Amniotic epithelial cell (primary cell): ENCODE measurements around a stretch of chr6.

DNA sequence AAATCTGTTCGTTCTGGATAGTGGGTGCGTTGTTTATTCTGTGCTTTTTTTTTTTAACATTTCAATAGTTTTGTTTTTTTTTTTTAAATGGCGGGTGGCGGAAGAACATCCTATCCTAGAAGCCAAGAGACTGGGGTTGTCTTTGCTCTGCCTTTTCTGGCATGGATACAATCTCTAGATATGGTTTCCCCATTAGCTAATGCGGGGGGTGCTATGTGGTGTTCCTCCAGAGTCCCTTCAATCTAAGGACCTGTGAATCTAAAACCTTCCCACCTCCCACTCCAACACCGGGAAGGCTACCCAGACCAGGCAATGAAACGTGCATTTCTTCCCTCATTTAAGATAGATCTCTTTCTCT is 878 bp upstream of the CCDC28A start:
- RRBS: no CpG with 5 or more reads among the region's 7 CpGs

- RRBS: no CpG with 5 or more reads among the region's 3 CpGs
Measured at GRCh38 chr6:139014985-139015535, 13.5 kb upstream of the ABRACL start.

GRCh38 chr6:139166055-139166742 is 31.3 kb downstream of the HECA start:
- RRBS: no CpG with 5 or more reads among the region's 25 CpGs

DNA sequence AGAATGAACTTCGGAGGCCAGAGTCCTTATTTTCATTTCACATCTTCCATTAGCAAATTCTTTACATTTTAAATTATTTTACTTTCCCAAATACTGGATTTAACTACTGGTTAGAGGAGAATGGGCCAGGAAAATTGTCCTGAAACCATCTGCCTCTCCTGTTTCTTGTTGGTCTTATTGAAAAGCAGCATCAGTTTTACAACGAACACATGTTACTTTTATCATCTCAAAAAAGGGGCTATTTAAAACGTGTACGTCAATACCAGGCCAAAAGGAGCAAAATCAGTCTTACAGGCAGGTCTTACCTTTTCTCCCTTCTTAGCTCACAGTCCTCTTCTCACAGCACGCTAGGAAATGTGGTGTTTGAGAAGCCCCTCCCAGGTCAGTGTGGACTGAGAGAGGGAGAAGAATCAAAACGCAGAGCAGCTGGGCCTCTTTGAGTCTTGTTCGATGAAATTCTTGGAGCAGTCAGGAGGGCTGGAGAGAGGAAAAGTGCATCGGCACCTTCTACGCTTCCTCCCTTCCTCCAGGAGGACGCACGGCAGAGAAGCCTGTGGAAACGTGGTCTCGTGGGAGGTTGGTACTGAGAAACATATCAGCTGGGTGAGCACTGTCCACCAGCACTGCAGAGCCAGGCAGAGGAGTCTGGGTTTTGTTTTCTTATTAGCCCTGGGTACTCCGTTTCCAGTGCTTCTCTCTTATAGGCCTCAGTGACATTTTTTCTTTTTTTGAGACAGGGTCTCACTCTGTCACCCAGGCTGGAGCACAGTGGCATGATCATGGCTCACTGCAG is 52.8 kb downstream of the TXLNB start:
- RRBS: no CpG with 5 or more reads among the region's 14 CpGs

DNA sequence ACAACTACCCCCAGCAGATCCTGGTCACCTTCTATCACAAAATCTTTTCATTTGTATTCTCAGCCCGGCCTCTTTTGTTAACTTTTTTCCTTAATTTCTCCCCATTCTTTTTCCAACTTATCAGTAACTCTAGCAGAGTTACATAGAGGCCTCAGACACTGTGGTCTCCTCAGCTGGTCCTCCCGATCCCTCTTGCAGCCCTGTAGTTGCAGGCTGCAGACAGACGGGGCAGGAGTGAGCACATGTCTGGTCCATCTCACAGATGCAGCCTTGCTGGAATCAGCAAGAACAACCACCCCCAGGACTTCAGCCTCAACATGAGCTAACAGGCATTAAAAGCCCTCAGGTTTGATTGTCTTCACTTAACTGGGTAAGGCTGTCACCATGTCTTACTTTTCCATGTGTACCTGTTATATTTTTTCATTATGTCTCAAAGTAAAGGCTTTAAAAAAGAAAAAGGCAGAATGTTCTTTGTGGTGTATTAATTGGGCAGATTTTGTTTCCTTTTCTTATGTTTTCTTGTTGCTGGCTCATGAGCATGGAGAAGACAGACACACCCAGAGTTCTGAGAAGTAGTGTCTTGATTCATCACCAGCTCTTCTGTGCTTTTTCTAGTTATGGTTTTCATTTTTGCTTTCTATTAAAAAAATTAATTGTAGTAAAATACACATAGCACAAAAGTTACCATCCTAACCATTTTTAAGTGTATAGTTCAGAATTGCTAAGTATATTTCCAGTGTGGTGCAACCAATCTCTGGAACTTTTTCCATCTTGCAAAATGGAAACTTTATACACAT is 41.1 kb downstream of the TXLNB start:
- RRBS: no CpG with 5 or more reads among the region's 3 CpGs

DNA sequence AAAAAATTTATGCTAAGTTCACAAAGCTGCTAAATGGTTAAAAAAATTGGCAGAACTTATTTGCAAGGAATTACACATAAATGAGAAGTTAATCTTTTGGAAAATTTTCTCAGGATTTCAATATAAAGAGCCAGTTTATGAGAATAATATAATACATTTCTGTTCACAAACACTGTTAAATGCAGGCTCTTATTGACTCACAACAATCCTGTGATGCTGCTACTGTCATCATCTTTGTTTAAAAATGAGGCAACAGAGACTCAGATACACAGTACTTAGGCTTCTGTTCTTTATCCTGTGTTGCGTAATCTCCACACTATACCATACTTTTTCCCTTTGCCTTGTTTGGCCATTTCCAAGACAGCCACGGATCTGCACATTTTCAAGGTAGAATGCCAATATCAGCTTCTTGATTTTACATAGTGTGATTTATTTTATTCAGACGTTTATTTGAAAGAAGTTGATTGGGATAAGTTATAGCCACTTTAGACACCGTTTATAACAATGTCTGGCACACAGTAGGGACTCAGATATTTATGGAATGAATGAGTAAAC is 699.0 kb upstream of the CITED2 start:
- RRBS: no CpG with 5 or more reads among the region's 4 CpGs

DNA sequence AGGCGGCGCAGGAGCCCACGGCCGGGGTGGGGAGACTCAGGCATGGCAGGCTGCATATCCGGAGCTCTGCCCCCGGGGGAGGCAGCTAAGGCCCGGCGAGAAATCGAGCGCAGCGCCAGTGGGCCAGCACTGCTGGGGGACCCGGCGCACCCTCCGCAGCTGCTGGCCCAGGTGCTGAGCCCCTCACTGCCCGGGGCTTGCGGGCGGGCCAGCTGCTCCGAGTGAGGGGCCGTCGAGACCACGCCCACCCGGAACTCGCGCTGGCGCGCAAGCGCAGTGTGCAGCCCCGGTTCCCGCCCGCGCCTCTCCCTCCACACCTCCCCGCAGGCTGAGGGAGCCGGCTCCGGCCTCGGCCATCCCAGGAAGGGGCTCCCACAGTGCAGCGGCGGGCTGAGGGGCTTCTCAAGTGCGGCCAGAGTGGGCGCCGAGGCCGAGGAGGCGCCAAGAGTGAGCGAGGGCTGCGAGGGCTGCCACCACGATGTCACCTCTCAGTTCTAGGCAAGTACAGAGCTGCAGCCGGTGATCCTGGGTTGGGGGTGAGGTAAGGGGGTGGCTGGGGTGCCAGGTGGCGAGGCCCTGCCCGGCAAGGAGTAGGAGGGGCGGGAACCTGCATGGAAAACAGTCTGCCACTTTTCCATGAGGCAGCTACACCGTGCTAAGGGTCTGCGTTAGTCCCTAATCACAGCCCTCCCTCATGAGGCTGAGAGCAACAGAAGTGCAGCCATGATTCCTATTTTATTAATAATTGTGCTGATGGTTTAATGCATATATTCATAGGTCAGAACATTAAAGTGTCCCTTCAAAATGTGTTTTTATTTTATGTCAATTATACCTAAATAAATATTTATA is 774.0 kb upstream of the CITED2 start:
- RRBS: 94% methylated on average over 11 of the region's 51 CpGs

DNA sequence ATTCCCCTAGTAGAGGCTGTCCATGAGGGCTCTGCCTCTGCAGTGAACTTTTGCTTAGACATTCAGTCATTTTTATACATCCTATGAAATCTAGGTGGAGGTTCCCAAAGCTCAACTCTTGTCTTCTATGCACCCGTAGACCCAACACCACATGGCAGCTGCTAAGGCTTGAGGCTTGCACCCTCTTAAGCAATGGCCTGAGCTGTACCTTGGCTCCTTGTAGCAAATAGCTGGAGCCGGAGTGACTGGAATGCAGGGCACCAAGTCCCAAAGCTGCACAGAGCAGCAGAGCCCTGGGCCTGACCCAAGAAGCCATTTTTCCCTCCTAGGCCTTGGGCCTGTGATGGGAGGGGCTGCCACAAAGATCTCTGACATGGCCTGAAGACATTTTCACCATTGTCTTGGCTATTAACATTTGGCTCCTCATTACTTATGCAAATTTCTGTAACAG is 938.6 kb upstream of the CITED2 start:
- RRBS: no CpG with 5 or more reads among the region's 2 CpGs

DNA sequence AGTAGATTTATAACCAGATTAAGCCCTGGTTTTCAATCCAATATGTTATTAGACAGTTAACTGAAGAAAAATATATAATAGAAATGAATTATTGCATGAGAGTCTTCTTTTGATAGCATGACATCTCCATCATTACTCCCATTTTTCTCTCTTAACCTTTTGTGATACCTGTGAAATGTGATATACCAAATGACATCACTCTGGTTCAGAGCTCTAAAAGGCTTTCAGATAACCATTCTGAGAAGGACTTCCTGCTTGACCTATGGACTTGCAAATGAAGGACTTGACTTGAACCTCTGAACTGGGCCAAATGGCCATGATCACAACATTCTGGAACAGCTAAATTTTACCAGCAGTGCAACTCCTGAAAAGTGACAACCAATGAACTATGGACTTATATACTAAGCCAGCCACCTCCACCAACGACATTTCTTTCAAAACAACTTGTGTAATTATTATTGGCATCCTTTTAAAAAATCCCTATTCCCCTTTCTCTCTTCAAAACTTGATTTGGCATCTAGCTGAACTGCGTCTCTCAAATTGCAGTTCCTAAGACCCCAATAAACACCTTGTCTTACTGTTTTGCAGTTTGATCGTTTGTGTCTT is 1085.8 kb upstream of the CITED2 start:
- RRBS: no CpG with 5 or more reads among the region's 3 CpGs

DNA sequence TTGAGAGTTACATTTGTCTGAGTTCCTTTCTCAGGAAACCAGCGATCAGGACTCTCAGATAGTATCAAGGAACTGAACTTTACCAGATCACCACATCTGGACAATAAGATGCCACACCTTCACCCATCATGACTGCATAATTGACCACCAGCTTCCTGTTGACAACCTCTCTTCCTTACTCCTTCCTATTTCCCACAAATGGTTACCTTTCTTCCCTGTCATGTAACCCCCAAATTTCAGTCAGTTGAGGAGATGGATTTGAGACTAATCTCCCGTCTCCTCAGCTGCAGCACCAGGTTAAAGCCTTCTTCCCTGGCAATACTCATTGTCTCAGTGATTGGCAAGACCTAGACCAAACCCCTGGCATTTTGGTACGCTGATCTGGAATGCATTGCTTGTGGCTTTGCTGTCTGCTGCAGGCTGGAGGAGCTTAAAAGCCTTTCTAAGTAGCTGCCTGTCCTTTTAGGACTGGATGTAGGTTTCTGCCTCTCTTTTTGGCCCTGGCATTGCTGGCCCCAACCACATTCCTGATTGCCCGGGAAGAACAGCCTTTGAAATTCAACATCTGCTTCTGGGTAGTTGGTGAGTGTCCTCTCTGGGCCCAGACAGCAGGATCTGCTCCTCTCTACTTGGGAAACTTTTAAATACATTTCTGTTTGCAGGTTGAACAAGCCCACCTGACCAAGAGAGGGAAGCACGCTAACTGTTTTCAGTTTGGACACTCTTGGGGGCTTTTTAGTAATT is 729.6 kb upstream of the GJE1 start:
- RRBS: no CpG with 5 or more reads among the region's 5 CpGs

- RRBS: no CpG with 5 or more reads among the region's 2 CpGs
Measured at GRCh38 chr6:141988264-141988854, 144.4 kb upstream of the GJE1 start.

DNA sequence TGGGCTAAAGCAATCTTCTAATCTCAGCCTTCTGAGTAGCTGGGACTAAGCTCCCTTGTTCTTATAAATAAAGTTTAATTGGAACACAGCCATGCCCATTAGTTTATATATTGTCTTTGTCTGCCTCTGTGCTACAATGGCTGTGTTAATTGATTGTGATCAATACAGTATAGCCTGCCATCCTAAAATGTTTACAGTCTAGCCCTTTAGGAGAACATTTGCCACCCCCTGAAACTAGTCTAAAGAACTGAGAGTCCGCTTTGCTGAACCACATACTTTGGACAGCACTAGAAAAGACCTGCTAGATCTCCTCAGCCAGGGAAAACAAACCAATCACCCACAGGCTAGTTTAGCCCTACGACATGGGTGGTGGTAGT is 72.1 kb downstream of the ADGRG6 start:
- RRBS: no CpG with 5 or more reads among the region's 2 CpGs

- RRBS: no CpG with 5 or more reads among the region's 10 CpGs
Measured at GRCh38 chr6:142537775-142538488, 236.1 kb downstream of the ADGRG6 start.

- RRBS: no CpG with 5 or more reads among the region's 3 CpGs
Measured at GRCh38 chr6:142737273-142737870, 207.6 kb downstream of the HIVEP2 start.

GRCh38 chr6:142771312-142771760 is 173.6 kb downstream of the HIVEP2 start:
- RRBS: no CpG with 5 or more reads among the region's 14 CpGs

- RRBS: no CpG with 5 or more reads among the region's 8 CpGs
Measured at GRCh38 chr6:142846889-142847555, 98.0 kb downstream of the HIVEP2 start.

GRCh38 chr6:142912978-142913469 is 32.0 kb downstream of the HIVEP2 start:
- RRBS: no CpG with 5 or more reads among the region's 5 CpGs

DNA sequence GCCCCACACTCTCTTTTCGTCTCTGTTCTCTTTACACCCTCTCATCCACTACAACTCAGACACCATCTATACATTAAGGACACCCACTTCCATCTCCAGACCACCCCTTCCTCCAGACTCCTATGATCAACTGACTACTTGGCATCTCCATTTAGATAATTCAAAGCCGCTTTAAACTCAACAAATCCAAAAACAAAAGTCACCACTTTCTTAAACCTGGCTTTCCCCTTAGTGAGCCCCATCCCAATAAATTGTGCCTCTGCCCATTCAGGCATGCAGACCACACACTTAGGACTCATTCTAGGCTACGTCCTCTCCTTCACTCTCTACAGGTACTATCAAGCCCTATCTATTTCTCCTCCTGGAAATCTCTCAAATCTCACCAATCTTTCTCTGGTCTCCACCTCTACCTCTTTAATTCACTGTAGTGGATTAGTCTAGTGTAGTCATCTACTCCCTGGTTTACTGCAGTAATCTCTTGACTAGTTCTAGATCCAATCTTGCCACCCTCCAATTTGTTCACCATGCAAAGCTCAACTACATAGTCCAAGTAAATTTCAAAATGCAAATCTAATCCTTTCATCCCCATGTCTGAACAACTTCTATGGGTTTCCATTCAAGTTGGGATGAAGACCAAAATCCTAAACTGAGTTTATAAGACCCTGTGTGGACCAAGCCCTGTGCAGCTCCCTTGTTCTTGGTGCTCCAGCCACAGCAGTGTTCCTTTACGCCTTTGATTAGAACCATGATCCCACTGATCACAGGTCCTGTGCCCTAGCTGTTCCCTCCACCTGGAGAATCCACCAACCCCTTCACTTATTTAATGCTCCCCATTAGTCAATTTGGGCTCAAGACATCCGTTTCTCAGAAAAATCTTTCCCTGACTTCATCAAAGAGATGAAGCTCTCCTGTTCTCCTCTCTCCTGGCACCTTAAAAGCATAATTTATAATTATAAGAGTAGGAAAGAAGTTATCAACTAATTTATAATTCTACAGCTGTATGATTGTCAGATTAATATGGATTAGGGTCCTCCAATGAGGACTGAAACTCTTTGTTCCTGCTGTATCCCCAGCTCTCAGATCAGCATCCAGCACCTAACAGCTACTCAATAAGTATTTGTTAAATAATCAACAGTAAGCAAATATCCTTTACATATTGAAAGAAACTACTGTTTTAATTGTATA is 28.9 kb downstream of the HIVEP2 start:
- RRBS: no CpG with 5 or more reads among the region's 5 CpGs

GRCh38 chr6:143054040-143054549 is 6.6 kb upstream of the AIG1 start:
- RRBS: no CpG with 5 or more reads among the region's 2 CpGs

DNA sequence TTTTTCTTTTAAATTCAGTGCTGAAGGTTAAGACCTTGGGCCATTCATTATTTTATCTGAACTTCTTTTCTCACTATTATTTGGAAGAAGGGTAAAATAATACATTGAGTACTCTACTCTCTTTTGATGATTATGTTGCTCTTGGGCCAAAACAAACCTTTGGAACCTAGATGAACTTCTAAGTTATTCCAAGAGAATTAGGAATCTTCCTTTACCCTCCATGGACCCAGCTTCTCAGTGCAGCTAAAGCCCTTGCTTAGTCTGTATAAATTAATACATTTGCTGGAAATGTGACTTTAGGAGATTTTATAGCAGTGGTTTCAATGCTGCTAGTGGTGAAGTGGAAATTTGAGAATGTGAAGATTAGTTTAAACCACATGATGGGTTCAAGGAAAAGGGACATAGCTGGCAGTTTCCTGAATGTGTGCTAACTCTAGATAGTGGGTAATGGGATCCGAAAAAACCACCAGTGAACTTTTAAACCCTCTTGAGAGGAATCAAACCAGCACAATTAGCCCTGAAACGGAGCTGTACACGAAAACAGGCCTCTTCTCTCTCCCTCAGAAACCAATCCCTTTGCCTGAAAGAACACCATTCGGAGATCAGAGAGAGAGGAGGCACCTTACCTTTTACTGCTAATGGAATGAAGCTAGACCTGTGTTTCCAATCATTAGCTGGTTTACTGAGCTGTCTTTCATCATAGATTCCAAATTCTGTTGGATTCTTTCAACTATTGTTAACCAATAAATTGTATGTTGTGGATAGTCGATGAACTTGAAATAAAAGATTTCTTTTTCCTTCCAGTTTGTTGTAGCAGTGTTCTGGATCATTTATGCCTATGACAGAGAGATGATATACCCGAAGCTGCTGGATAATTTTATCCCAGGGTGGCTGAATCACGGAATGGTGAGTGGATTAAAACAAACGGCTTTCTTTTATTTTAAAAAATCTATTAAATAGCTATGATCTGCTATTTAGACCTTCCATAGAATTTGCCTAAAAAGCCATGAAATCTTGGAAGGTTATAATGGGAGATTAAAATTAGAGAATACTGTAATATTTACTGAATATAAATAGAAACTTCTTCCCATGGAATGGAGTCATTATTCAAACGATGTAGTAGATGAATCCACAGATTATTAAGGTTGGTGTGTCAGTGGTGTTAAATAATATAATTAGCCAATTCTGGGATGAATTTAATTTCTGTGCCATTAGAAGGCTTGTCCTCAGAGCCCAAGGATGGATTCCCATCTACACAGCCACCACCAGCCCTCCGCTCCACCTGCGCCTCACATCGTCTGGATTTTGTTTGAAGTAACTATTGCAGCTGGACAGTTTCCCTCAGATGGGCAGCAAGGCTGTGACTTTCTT is 104.1 kb downstream of the AIG1 start:
- RRBS: no CpG with 5 or more reads among the region's 12 CpGs